Mesenteric fat pad (tissue), 1 donor: ENCODE results near the gene ABL2.

- PRO-cap: no peak
Measured at GRCh38 chr1:175071811-175072126, 4.1 kb downstream of the TNN start.

- PRO-cap: no peak
Measured at GRCh38 chr1:175262169-175262440, 69.5 kb upstream of the KIAA0040 start.

GRCh38 chr1:175840151-175840702, 96.8 kb upstream of the TNR start:
- PRO-cap: no peak

GRCh38 chr1:176053048-176054203, 153.7 kb downstream of the COP1 start:
- PRO-cap: no peak

GRCh38 chr1:176068188-176068712, 138.8 kb downstream of the COP1 start:
- PRO-cap: no peak

DNA sequence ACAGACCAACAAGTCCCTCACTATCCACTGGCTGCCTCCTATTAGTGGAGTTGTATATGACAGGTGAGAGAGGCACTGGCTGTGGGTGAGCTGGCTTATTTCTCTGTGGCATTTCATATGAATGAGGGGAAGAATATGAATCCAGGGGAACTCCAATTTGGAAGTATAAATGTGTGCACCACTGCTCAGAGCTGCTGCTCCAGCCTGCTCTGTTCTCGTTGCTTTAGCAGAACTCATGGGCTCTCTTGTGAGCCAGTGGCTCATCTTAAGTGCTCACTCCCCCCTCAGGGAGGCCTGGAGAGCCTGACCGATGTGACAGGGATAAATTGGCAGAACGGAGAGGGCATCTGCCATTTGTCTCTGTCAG, 229.3 kb downstream of the PAPPA2 start:
- PRO-cap: no peak

GRCh38 chr1:177181581-177182263, 11.0 kb downstream of the BRINP2 start:
- PRO-cap: no peak

- PRO-cap: no peak
Measured at GRCh38 chr1:178034739-178035128, 59.2 kb upstream of the RASAL2 start.

DNA sequence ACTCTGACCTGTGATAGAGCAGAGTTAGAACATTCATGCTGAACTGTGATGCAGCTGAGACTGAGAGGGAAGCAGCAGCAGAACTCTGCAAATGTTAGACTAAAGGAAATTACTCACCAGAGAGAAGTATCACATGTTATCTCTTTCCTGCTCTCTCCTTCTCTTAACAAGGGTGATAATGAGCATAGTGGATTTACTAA, 181.6 kb downstream of the RASAL2 start:
- PRO-cap: no peak

DNA sequence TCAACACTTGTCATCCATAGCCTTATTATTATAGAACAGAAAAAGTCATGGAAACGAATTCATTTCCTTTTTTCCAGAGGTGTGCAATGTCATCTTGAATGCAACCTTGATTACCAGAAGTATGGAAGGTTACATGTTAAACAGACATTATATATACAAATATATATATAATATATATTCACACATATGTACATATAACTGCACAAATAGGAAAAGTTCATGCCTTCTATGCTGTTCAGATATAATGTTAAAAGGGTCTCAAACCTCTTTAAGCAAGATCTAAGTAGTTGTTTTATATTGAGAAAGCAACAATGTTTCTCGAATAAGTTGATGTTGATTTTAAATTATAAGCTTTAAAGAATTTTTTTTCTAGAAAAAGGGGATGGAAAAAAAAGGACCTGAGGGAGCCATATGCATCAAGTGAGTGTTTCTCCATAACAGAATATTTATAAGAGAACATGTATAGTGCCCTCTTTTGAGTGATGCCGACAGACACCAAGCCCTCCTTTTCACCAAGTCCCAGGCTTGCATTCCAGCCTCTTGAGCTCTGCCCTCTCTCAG, 22.2 kb downstream of the CLEC20A start:
- PRO-cap: no peak

- PRO-cap: no peak
Measured at GRCh38 chr1:178581045-178581857, 68.3 kb downstream of the TEX35 start.

DNA sequence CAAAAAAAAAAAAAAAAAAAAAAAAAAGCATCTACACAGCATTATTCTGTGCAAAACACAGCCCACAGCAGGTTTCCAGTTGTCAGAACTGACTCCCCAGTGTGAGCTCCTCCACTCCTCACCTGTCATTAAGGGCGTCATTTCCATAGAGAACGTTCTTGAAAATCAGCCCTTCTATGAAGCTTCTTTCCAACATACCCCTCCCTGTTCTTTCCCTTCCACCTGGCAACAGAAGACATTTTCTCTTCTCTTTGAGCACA, 92.8 kb downstream of the TEX35 start:
- PRO-cap: no peak

GRCh38 chr1:178606025-178606643, 93.2 kb downstream of the TEX35 start:
- PRO-cap: no peak

GRCh38 chr1:178650989-178651510, 74.0 kb upstream of the RALGPS2 start:
- PRO-cap: no peak

DNA sequence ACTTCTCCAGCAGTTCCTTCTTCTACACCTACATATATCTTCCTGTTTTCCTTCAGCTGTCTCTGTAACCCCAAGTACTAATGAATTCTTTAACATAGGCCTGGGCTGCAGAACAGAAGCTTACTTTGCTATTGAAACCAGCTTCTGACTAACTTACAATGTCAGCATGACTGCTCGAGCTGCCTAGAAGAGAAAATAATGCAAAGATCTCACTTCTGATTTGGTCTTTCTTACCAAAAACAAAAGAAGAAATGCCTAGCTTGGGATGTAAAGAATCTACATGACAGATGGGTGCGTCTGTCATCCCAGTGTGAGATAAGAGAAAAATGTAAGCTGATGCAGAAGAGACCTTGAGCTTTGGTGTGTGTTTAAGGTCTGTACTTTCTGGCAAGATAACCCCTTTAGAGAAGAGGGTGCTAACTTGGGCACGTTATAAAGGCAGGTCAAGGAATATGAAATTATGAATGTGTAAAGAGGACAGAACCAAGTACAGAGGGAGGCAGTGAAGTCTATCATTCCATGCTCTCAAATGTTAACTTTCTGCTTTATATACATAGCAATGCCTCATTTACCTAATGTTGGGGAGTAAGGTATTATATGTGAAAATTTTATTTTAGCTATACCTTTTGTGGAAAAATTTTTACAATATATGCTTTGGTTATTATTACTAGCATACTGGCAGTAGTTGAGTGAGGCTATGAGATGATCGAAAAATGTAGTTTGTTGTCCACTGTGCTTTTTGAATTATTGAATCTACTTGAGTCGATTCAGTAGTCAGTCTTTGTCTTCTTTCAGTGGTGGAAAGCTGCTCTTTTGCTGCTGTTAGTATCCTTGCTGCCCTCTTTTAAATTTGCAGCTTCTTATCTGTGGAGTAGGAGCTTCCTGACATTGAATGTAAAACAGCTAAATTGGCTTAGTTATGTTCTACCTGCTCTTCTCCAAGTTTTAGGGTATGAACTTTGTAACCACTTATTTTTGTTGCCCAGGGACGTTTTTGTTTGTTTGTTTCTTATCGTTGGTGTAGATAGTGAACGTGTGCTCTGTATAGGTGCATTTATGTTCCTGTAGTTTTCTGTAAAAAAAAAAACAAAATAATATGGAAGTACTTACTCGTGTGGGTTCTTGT, 3.9 kb downstream of the FAM20B start:
- PRO-cap: no peak

DNA sequence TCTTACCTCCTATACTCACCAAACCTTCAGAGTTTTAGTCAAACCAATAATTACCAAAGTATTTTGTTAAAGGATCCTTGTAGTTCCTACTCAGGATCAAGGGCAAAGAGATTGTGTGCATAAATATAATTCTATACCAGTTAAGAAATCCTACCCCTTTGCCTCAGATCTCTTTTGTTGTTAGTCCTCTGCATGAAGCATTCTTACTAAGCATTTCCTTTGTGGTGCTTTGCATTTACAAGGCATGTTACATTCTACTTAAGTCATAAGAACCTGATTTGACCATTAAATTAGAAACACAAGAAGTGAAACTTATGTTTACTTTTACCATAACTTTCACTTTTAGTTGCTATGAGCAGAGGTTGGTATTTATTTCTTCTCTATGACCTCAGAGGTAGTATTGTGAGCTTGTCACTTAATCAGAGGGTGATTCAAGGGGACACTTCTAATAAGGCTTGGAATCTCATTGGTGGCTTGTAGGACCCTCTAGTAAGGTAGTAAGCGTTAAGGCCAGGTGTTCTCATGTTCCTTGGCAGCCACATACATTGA, 9.0 kb downstream of the FAM20B start:
- PRO-cap: no peak

- PRO-cap: no peak
Measured at GRCh38 chr1:179107446-179108303, 25.8 kb downstream of the TOR3A start.

GRCh38 chr1:179229179-179230246, at the start of gene ABL2:
ABL2 (minus strand) TSS chr1:179229677.
- PRO-cap: unidirectional peak, minus-strand start at chr1:179229575; unidirectional peak, minus-strand start at chr1:179229672

GRCh38 chr1:179329988-179330959, 35.5 kb upstream of the AXDND1 start:
- PRO-cap: no peak

GRCh38 chr1:179564513-179564954, 11.2 kb downstream of the NPHS2 start:
- PRO-cap: no peak